Kidney (tissue), 2 donors: ENCODE results near the genes CKAP4 and RFX4.

- PRO-cap: no peak
- RRBS: no CpG with 5 or more reads among the region's 15 CpGs
Measured at GRCh38 chr12:105214137-105215235, 21.5 kb downstream of the APPL2 start.

GRCh38 chr12:105234130-105234935 lies 1.6 kb downstream of the APPL2 start:
- PRO-cap: no peak
- RRBS: no CpG with 5 or more reads among the region's 2 CpGs

GRCh38 chr12:105468277-105468935 lies 137.9 kb downstream of the C12orf75 start:
- PRO-cap: no peak
- RRBS: no CpG with 5 or more reads among the region's 6 CpGs

DNA sequence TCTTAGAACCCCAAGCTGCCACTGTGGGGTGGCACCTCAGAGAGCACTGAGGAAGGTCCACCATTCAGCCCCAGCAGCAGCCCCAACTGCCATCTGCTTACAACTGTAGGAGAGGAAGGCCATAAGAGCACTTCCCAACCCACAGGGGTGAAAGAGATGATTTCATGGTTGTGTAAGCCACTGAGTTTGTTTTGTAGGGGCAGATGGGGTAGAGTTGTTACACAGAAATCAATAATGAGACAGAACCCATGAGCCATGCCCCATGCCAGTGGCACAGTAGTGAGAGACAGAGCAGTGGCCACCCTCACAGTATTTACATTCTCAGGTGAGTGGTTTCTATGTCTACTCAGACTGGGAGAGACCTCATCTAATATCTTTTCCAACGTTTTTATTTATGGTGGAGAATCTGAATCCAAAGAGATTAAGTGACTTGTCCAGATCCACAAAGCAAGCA lies 68.6 kb downstream of the NUAK1 start:
- PRO-cap: no peak
- RRBS: no CpG with 5 or more reads among the region's 1 CpG

DNA sequence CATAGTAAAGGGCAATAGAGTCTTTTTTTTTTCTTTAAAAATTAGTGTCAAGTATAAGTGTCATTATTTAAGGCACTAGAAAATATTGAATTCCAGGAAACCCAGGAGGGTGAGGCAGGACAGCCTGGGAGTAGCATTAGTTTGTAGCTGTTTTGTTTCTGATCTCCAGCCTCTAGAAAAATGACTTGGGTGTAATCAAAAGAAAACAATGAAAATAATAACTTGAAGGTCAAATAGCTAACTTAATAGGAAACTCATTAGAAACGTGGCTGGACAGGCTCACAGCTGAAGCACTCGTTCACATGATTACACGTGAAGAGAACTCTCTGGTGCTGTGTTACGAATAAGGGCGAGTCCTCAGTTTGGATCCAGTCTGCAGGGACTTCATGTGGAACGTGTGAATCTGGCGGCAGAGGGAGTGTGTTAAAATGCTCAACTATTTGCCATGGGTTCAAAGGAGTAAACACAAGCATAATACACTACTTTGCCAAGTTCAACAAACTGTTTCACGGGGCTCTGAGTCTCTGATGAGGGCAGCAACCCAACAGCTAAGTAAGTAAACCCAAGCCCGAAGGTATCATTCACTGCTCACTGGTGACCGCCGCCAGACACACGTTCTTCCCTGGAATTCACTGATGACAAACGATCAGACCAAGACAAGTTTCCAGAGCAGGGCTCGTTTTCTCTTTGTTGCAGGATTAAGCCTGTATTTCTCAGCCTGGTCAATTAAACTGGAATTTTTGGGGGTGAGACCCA lies 42.4 kb downstream of the NUAK1 start:
- PRO-cap: no peak
- RRBS: no CpG with 5 or more reads among the region's 14 CpGs

GRCh38 chr12:106147656-106148617 lies 9.2 kb upstream of the NUAK1 start:
- PRO-cap: no peak
- RRBS: 24% methylated on average over 4 of the region's 16 CpGs

- PRO-cap: no peak
- RRBS: 8% methylated on average over 2 of the region's 5 CpGs
Measured at GRCh38 chr12:106226757-106227227, 21.0 kb downstream of the CKAP4 start.

DNA sequence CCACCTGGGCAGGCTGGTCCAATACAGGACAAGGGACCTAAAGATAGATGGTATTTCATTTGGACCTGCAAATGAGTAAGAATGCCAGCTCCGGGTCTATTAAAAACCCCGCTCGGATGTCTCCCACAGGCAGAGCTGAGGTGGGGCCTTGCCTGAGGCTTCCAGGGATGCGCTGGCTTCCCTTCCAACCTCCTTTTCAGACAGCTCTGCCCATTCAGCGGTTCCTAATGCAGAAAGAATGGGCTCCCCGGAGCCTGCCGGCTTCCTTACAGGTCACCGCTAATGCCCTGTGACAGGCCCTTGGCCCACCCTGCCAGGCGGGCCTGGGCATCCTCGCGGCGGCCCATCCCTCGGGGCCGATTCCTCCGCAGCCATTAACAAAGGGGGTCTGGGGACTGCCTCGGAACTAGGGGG lies 1.0 kb downstream of the CKAP4 start:
- PRO-cap: unidirectional peak, plus-strand start at position 380 of the sequence
- RRBS: no CpG with 5 or more reads among the region's 16 CpGs

DNA sequence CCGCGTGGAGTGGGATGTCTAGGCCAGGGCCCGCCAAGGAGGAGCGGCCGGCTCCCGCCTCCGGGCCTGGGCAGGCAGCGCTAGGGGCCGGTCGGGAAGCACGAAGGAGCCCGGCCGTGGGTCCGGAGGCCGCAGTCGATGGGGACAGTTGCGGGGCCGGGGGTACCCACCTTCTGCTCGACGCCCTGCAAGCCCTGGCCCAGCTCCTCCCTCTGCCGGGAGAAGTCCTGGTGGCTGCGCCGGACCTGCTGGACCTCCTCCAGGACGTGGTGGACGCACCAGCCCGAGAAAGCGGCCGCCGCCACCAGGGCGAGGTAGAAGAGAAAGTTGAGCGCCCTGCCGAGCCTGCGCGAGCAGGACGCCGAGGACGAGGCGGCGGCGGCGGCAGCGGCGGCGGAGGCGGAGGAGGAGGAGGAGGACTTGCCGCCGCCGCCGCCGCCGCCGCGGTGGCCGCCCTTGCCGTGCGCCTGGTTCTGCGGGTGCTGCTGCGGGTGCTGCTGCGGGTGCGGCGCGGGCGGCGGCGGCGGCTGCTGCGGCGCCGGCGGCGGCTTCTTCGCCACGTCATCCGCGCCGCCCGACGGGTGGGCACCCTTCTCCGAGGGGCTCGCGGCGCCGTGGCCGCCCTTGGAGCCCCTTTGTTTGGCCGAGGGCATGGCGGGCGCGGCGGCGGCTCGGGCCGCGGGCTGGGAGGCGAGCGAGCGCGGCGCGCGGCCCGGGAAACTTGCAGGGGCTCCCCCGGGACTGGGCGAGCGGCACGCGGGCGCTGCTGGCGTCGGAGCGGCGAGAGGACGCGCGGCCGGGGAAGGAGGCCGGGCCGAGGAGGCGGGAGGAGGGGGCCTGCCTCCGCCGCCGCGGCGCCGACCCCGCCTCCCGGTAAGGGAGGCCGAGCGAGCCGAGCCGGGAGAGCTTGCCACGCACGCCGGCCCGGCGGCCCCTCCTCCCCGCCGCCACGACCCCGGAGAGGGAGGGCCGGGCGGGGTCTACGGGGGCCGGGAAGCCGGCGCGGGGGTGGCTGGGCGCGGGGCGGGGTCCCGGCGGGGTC lies at the start of gene CKAP4:
Gene CKAP4 (minus strand): TSS at position 822 of the 1,042 bp plus-strand sequence.
- PRO-cap: bidirectional peak, plus-strand start at position 356 of the sequence, minus-strand start at position 293 of the sequence; bidirectional peak, plus-strand start at position 876 of the sequence, minus-strand start at position 779 of the sequence
- RRBS: 2% methylated on average over 29 of the region's 151 CpGs

GRCh38 chr12:106268969-106269499 lies 21.2 kb upstream of the CKAP4 start:
- PRO-cap: no peak
- RRBS: no CpG with 5 or more reads among the region's 2 CpGs

GRCh38 chr12:106305221-106305853 lies 2.8 kb downstream of the TCP11L2 start:
- PRO-cap: no peak
- RRBS: no CpG with 5 or more reads among the region's 7 CpGs

DNA sequence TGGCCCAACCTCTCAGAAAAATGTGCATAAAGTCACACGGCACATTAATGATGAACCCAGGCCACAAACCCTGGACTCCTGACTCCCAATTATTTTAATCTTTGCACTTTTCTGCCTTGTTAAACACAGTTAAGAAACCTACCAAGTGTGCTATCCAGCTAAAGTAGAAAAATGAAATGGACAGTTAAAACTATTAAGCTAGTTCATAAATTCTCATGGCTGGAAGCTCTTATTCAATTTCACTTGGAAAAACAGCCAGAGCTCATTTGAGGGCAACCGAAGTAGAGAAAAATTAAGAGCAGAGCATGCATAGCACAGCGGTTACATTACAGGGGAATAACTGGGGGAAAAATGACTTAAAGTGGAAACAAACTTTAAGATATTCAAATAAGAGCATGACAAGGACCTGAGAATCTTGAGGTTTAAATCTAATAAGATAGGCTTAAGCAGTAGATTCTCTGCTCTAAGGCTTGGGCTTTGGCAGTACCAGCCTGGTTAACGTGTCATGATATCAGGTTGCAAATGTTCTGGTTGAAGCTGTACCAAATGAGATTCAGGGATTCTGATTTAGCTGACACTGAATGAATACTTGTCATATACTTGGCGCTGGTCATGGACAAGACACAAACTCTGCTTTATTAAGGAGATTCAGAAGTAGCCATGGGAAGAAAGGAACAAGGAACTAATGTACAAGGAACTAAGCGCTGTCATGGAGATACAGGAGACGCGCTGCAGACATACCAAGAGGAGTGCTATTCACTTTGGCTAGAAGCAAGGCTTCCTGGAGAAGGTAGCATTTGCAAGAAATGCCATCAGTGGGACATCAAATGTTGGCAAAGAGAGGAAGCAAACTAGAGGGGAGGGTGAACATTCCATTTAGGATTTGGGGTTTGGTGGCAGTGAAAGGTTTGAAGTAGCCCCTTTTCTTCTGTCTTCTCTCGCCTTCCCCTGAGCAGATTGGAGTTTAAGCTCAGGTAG lies 6.0 kb downstream of the TCP11L2 start:
- PRO-cap: no peak
- RRBS: no CpG with 5 or more reads among the region's 9 CpGs

GRCh38 chr12:106582522-106583263 lies at the start of gene RFX4:
Gene RFX4 (plus strand): TSS chr12:106583004.
- PRO-cap: no peak
- RRBS: 4% methylated on average over 11 of the region's 39 CpGs

DNA sequence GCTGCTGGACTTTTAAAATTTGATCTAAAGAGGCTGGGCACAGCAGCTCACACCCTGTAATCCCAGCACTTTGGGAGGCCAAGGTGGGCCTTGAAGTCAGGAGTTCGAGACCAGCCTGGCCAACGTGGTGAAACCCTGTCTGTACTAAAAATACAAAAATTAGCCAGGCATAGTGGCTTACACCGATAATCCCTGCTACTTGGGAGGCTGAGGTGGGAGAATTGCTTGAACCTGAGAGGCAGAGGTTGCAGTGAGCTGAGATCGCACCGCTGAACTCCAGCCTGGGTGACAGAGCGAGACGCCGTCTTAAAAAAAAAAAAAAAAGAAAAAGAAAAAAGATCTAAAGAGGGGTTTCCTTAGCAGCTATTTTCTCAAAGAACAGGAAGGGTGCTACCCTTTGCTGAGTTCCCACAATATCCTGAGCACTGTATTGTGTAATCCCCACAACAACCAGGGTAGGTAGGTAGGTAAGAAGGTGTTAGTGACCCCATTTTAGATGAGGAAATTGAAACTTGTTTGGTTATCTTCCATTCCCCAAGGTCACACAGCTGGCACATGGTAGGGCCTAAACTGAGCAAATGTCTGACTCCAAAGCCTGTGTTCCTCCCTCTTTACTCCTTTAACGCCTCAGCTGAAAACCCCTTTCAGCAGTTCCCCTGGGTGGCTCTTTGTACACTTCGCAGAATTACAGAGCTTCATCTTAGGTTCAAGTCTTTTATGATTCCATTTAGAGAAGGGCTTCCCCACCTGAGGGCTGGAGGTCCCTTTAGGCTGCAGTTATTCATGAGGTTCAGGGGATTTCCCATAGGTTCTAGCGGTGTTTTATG lies 26.6 kb upstream of the RIC8B start:
- PRO-cap: no peak
- RRBS: no CpG with 5 or more reads among the region's 11 CpGs

- PRO-cap: no peak
- RRBS: no CpG with 5 or more reads among the region's 9 CpGs
Measured at GRCh38 chr12:106757884-106758767, 16.4 kb upstream of the RIC8B start.

- PRO-cap: no peak
- RRBS: no CpG with 5 or more reads among the region's 4 CpGs
Measured at GRCh38 chr12:106840028-106840634, 65.6 kb downstream of the RIC8B start.

DNA sequence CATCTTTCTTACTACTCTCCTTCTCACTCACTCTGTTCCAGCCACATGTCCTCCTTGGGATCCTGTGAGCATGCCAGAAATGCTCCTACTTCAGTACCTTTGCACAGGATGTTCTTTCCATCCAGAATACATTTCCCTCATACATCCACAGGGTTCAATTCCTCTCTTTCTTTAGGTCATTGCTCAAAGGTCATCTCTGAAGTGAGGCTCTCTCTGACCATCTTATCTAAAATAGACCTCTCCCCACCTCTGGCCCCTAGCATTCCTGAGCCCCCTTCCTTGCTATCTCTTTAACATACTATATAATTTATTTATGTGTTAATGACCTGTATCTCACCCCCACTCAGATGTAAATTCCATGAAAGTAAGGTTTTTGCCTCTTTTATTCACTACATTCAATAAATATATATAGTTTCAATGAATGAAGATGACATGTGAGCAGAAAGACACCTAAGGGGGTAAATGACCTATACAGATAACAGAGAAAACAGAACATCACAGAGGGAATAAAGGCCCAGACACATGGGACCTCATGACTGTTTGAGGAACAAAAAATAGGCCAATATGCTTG lies 49.8 kb upstream of the MTERF2 start:
- PRO-cap: no peak

GRCh38 chr12:107042545-107043178 lies 50.7 kb downstream of the CRY1 start:
- PRO-cap: no peak
- RRBS: no CpG with 5 or more reads among the region's 12 CpGs

DNA sequence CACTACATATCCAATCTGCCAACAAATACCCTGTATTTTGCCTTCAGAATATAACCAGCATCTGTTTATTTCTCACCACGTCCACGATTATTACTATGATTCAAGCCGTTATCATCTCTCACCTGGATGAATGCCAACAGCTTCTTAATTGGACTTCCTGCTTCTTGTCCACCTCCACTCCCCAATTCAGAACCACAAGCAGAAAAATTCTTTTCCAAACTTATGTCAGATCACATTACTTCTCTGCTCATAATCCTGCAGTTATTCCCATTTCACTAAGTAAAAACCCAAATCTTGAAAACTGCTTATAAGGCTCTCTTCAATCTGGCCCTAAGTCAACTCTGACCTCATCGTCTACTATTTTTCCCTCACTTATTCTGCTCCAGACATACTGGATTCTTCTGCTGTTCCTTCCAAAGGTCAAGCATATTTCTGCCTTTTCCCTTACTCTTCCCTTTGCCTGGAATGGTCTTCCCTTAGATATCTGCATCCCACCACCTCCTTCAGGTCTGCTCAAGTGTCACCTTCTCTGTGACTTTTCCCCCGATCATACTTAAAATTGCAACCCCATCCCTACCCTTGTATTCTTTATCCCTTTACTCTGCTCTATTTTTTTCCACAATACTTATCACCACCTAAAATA lies 1.9 kb downstream of the CRY1 start:
- PRO-cap: no peak
- RRBS: no CpG with 5 or more reads among the region's 5 CpGs

- PRO-cap: no peak
- RRBS: no CpG with 5 or more reads among the region's 10 CpGs
Measured at GRCh38 chr12:107634995-107635624, 50.5 kb upstream of the PWP1 start.